ENCODE measurements around a stretch of chr20.

GRCh38 chr20:237511-237934 is 10.5 kb downstream of the DEFB129 start:
- RRBS = no CpG with 5 or more reads among the region's 4 CpGs

- RRBS = under 1% methylated on average over 14 of the region's 68 CpGs
Observed at GRCh38 chr20:325984-326514, 697 bp downstream of the SOX12 start.

DNA sequence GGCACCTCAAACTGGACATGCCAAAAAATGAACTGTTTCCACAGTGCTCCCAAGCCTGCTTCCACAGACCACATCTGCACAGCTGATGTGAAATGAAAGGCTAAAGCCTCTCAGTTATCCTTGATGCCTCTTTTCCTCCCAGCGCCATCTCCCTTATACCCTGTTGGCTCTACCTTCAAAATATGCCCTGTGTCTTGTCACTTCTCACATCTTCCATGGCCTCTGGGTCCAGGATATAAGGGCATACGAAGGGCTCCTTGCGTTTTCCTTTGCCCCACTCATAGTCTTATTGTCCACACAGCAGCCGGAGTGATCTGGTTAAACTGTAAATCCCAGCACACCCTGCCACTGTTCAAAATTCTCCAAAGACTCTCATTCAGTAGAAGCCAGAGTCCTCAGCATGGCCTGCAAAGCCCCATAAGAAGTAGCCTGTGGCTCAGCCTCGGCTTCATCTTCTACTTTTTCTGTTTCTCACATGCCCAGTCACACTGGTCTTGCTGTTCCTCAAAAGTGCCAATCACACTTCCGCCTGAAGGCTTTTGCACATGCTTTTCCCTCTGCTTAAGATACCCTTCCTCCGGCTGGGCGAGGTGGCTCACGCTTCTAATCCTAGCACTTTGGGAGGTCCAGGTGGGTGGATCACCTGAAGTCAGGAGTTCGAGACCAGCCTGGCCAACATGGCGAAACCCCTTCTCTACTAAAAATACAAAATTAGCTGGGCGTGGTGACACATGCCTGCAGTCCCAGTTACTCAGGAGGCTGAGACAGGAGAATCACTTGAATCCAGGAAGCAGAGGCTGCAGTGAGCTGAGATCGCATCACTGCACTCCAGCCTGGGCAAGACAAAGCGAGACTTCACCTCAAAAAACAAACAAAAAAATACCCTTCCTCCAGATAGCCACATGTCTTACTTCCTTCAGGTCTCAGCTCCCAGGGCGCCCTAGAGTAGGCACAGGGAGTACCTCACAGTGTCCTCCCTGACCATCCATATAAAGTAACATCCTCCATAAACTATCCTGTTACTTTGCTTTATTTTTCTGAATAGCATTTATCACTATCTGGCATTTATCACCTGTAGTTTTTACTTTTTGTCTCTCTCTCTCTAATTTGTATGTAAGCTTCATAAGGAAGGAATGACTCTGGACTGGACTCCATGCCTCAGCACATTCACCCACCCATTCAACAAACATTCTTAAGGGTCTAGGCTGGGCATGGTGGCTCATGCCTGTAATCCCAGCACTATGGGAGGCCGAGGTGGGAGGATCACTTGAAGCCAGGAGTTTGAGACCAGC is 7.3 kb downstream of the SOX12 start:
- RRBS = no CpG with 5 or more reads among the region's 16 CpGs

DNA sequence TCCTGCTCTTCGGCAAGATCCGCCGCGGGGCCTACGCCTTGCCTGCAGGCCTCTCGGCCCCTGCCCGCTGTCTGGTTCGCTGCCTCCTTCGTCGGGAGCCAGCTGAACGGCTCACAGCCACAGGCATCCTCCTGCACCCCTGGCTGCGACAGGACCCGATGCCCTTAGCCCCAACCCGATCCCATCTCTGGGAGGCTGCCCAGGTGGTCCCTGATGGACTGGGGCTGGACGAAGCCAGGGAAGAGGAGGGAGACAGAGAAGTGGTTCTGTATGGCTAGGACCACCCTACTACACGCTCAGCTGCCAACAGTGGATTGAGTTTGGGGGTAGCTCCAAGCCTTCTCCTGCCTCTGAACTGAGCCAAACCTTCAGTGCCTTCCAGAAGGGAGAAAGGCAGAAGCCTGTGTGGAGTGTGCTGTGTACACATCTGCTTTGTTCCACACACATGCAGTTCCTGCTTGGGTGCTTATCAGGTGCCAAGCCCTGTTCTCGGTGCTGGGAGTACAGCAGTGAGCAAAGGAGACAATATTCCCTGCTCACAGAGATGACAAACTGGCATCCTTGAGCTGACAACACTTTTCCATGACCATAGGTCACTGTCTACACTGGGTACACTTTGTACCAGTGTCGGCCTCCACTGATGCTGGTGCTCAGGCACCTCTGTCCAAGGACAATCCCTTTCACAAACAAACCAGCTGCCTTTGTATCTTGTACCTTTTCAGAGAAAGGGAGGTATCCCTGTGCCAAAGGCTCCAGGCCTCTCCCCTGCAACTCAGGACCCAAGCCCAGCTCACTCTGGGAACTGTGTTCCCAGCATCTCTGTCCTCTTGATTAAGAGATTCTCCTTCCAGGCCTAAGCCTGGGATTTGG is 11.5 kb upstream of the RBCK1 start:
- RRBS = no CpG with 5 or more reads among the region's 18 CpGs

- RRBS = no CpG with 5 or more reads among the region's 18 CpGs
Observed at GRCh38 chr20:431321-432103, 23.4 kb downstream of the RBCK1 start.

DNA sequence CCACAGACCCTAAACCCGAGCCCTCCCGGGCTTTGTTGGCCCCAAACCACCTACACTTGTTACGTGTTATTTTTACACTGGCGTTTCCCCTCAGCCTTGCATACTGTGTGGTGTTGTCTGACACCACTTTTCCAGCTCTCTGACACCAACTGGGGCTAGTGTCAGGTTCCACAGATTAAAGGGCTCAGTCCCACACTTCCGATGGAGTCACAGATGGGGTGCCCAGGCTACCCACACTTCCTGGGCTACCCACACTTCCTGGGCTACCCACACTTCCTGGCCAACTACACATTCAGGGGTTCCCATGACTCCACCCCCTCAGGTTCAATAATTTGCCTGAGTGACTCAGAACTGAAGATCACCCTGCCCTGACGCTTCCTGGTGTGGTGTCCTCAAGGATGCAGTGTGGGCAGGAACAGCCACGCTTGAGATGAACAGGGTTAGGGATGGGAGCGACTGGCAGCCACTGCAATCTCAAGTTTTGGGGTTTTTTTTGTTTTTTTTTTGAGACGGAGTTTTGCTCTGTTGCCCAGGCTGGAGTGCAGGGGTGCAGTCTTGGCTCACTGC is 25.5 kb downstream of the RBCK1 start:
- RRBS = no CpG with 5 or more reads among the region's 9 CpGs

- RRBS = no CpG with 5 or more reads among the region's 14 CpGs
Observed at GRCh38 chr20:438333-439141, 23.8 kb downstream of the TBC1D20 start.

DNA sequence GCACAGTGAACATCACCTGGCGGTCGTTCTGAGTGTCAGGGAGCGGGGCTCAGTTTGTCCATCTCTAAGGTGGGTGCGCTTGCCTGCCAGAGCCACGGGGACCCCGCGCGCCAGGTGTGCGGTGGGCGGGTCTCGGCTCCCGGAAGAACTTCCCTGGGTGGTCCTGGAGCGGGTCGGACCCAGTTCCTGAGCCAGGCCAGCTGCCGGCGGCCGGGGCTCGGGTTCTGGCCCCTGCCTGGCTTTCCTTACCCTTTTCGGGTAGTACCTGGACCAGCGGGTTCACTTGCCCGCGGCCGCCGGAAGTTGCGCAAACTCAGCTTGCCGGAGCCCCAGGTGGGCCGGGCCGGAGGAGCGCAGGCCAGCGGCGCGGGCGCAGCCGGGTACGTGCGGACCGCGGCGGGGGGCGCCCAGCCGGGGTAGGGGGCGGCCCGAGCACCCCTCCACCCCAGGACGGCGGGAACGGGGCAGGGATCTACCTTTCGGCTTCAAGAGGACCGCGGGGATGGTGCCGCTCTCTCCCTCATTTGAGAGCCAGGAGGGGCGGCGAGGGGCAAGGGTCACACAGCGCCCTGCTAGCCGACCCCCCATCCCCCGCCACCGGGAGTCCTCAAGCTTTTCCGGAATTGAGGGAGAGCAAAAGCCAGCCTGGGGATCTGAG is 7.6 kb downstream of the FAM110A start:
- RRBS = 93% methylated on average over 14 of the region's 57 CpGs

DNA sequence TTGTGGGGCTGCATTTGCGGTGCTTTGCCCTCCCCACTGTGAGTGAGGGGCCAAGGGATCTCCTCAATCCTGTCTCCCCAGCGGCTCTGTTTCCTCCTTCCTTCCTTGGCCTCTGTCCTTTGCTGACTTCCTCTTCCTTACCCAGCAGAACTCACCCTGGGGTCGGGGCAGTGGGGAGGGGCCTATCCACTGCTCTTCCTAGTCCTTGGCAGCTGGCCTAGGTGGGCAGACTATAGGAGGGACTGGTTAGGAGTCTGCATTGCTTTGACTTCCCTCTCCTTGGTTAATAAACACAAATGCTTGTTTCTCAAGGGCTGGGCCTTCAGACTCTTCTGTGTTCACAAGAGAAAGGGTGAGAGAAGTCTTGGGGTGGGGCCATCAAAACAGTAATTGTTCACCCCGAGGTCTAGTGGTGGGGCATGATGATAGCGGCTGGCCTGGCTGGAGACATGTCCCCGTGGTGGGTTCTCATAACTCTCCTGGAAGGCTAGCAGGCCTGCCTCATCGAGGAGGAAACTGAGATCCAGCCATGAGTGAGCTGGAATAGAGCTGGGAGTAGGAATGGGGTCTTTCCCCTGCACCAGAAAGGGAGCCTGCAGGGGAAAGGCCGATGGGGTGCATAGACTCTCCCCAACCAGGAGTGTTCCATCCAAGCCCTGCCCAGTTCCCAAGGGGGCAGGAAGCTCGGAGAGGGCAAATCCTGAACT is 12.6 kb downstream of the FAM110A start:
- RRBS = no CpG with 5 or more reads among the region's 9 CpGs

DNA sequence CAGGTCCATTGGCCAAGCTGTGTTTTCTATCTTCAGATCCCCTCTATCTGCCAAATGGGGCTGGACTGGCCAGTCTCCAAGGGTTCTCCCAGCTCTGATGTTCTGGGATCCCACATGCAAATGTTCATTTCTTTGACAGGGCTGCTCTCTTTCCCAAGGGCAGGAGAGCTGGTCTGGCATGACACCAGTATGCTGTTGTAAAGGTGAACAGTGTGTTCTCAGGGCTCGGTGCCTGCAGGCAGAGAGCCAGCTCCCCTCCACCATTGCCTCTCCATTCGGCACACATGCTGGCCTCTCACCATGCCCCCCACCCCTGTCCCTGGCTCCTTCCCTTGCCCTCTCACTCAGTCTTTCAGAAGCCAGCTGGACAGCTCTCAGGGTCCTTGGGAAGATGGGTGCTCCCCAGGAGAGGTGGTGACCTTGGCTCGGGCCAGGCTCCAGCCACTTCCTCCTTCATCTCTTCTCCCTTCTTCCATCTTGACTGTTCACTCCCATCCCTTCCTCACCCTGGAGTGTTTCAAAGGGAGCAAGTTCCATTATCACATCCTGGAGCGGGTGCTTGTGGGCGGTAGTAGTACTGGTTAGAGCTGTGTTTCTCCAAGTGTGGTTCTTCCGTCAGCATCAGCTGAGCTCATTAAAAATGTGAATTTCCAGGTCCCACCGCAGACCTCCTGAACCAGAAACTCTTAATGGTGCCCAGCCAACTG is 24.7 kb downstream of the ANGPT4 start:
- RRBS = no CpG with 5 or more reads among the region's 7 CpGs

DNA sequence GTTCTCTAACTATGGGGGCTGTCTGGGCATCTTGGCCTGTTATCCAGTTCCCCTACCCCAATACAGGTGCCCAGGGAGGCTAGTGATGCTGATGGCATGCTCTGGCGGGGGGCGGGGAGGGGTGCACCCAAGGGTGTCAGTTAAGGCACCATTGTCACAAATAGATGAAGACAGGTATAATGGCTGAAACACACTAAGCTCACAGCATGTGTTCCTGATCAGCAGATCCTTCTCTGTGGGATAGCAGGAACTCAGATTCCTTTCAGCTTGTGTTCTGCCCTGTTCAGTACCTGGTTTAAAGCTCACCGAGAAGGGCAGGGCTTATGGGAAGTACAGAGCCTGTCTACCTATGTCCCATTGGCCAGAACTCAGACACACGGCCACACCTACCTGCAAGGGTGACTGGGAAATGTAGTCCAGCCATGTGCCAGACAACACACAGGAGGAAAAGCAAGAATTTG is 3.4 kb upstream of the RSPO4 start:
- RRBS = no CpG with 5 or more reads among the region's 4 CpGs

DNA sequence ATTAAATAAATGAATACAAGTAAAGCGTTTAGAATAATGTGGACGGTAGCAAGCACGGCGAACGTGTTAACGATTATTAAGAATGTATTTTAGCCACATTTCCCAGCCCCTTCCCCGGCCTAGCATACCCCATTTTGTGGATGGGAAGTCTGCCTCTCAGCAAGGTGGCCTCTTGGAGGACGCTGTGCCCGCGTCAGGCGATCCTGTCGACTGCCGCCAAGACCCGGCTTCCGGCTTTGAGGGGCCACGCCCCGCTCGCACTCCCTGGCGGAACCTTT is 207 bp upstream of the PSMF1 start:
- RRBS = under 1% methylated on average over 10 of the region's 19 CpGs

- RRBS = 2% methylated on average over 5 of the region's 22 CpGs
Observed at GRCh38 chr20:1185763-1186271, 1.0 kb upstream of the TMEM74B start.

DNA sequence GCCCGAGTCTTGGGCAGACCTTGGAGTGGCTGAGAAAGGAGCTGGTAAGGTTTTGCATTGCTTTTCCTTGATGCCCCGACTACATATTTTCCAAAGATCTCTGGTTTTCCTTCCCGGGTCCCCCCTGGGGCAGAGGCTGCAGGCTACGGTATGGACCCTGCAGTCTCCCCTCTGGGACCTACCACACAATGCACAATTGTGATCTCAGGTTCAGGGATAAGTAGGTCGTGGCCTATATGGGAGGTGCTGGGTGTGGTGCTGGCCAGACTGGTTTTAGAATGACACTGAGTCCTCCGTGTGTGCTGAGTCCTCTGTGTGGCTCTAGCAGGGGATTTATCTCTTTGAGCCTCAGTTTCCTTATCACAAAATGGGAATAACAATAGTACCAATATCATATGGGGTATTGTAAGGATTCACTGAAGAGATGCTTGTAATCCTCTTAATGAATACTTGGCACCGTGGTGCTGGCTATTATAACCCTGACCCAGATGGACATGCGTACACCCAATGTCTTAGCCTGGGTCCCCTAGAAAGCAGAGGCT is 425 bp downstream of the C20orf202 start:
- RRBS = no CpG with 5 or more reads among the region's 8 CpGs

DNA sequence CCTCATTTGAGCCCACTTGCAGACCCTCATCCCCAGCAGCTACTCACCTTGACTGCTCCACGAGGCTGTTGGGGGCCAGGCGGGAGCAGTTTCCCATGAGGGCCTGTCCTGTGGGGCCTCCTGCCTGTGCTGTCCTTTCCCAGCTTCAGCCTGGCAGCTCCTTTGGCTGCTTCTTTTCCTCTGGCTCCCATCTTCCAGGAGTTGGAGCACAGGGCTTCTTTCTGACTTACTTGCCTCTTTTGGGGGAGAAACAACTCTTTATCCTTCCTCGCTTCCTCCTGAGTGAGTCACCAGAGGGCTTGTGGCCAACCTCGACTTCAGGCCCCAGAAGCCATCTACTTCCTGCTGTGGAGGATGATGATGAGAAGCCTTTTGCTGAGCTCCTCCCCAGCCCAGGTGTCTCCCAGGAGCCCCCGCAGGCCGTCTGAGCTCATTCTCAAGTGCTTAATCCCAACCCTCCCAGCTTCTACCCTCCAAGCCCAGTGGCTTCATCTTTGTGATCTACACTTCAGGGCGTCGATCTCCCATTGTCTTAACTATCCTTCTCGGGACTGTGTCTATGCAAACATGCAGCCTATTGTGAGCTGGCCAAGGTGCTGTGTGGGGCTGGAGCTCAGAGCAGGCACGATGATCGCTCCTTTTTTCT is 28.0 kb downstream of the SDCBP2 start:
- RRBS = no CpG with 5 or more reads among the region's 11 CpGs

GRCh38 chr20:1324994-1325614 is 3.8 kb downstream of the SDCBP2 start:
- RRBS = under 1% methylated on average over 18 of the region's 43 CpGs

- RRBS = no CpG with 5 or more reads among the region's 5 CpGs
Observed at GRCh38 chr20:1385666-1386515, 7.0 kb downstream of the FKBP1A start.

- RRBS = no CpG with 5 or more reads among the region's 3 CpGs
Observed at GRCh38 chr20:1401477-1401676, 8.5 kb upstream of the FKBP1A start.

DNA sequence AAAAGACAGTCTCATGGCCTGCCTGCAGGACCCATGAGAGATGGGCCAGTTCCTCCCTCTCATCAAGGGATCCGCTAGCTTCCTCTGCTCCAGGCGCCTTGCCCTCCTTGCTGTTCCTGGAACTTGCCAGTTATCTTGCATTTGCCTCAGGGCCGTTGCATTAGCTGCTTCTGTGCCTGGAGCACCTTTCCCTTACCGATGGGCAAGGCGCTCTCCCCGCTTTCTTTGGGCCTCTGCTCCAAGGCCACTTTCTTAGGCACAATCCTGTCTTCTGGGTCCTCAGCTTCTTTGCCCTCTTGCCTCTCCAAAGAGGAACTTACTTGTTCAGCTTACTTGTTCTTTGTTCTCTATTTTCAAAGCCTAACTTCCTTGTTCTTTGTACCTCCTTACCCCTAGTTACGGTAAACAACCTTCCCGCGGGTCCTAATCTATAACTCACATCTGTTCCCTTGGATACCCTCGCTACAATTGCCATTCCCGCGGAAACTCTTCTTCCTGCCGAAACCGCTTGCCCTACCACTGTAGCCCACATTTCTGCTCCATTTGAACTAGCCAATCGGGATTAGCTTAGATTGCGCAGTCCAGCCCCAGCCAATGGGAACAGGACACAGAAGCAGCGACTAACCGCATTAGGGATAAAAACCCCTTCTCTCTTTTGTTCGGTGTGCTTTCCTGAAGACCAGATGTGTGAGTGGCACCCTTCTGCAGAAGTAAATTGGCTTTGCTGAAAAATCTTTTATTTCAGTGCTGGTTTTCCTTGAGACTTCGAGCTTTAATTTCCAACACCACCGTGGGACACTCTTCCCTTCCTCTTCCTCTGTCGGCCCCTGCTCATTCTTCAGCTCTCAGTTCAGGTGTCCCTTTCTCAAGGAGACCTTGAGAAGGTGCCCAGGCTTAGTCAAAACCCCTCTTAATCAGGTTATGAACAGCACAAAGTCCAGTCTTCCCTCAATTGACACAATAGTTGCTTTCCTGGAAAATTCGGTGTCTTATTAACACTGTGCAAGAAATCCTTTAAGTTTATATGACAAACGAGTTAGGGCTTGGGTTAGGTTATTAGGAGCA is 1.1 kb upstream of the NSFL1C start:
- RRBS = no CpG with 5 or more reads among the region's 24 CpGs

DNA sequence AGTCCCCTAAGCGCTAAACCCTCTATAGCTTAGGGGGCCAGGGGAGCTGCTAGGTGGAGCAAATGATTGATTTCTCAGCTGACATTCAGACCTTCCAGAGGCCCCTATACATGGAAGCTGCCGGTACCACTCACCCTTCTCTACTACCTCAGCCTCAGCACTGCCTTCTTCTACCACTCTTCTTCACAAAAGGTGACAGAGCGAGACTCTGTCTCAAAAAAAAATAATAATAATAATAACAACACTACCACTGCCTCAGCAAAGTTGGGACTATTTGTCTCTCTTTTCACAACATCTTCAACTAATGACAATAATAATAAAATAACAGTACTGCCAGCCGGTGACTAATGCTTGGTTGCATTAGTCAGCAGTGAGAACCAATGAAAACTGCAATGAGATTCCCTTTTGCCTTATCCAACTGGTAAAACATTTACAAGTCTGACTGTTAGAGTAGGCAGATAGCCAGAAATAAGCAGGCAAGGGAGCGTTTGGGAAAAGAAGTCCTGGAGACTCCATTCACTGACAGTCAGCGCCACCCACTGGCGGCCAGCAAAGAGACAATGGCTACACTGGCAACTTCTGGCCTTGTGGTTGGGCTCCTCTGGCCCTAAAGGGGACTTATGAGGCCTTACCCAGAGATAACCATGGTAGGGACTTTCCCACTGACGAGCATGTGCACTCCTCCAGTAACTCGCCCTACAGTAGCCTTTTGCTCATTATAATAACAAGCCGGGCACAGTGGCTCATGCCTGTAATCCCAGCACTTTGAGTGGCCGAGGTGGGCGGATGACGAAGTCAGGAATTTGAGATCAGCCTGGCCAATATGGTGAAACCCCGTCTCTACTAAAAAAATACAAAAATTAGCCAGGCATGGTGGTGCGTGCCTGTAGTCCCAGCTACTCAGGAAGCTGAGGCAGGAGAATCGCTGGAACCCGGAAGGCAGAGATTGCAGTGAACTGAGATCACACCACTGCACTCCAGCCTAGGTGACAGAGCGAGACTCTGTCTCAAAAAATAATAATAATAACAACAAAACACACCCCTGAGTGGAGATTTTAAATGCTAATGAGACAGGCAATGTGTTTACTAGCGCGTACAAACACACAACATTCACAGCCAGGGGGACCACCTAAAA is 3.4 kb upstream of the NSFL1C start:
- RRBS = no CpG with 5 or more reads among the region's 20 CpGs